Metastatic Breast Carcinoma in the Brain (tissue), 10 donors: Measurements from ENCODE around the gene TDP1.

- PRO-cap, 10 experiments: no peak in any of the 10 experiments
Measured at GRCh38 chr14:89910692-89911227, 43.8 kb downstream of the EFCAB11 start.

- PRO-cap, 10 experiments: peak in 10 of 10 experiments; most common plus-strand start chr14:89955927 (in 7); most common minus-strand start chr14:89956505 (in 9)
Measured at GRCh38 chr14:89955549-89956640, at the start of gene TDP1. Gene TDP1 (plus strand): TSS chr14:89955927.

- PRO-cap, 10 experiments: no peak in any of the 10 experiments
Measured at GRCh38 chr14:90330304-90330592, 1.5 kb downstream of the NRDE2 start.

DNA sequence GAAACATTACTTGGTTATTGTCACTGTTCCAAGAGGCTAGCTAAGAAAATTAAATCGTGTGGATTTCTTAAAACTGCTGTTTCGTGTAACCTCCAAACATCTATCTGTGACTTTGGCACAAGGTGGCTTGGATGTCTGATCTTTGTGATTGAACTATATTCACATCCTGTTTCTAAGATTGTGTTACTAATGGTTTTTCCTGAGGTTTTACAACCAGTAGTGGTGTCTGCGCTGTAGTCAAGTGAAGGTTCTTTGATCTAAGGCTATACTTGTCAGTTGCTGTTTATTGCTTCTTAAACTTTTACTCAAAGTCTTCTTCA lies 12.4 kb upstream of the CALM1 start:
- PRO-cap, 10 experiments: no peak in any of the 10 experiments

DNA sequence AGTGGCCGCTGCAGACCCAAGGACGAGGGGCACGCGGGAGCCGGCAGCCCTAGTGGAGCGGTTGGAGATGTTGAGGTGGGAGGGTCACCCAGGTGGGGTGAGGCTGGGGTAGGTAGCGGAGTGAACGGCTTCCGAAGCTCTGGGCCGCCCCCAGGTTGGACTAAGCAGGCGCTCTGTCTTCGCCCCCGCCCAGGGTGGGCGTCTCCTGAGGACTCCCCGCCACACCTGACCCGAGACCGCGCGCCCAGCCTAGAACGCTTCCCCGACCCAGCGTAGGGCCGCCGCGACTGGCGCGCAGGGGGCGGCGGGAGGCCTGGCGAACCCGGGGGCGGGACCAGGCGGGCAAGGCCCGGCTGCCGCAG lies 264 bp upstream of the CALM1 start:
- PRO-cap, 10 experiments: peak in 10 of 10 experiments; most common minus-strand start position 289 of the sequence (in 9)

DNA sequence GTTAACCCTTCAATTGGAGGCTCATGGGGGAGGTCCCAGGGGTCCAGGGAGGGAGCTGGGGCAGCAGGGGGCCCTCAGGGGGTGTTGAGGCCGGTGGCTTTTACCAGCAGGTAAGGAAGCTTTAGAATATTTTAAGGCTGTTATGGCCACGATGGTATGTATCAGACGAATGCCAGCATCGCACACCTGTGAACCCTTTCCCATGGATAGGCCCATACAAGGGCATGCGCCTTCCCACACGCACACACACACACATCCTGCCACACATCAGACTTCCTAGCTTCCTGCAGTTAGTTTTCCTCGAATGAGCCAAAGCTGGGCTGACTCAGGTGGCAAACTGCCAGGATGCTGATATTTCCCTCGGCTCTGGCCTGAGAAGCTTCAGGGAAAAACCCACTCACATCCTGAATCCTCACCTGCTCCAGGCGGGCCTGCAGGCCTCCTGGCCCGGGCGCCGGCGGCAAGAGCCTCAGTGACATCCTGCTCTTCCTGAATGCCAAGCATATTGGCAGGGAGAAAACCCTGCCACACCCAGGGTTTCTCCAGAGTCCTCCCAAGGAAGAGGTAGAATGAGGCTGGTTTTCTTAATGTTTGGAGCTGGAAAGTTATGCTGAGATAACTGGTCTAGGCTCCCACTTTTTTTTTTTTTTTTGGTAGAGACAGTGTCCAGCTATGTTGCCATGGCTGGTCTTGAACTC lies 22.4 kb downstream of the CALM1 start:
- PRO-cap, 10 experiments: no peak in any of the 10 experiments

DNA sequence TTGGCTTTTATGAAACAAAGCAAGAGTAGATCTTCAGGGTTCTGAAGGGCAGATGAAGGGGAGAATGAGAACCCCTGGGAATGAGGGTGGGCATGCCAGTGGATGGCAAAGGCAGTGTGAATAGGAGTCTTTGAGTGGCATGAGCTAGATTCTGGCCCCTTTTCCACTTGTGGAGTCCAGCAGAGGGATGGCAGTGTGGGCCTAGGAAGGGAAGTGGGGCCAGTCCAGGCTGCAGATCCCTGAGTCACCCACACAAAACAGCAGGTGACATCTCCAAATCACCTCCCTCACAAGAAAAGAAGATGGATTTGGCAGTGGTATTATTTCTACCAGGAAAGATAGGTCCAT lies 151.4 kb downstream of the TTC7B start:
- PRO-cap, 10 experiments: no peak in any of the 10 experiments

- PRO-cap, 10 experiments: no peak in any of the 10 experiments
Measured at GRCh38 chr14:90676776-90677310, 139.4 kb downstream of the TTC7B start.

- PRO-cap, 10 experiments: peak in 10 of 10 experiments; most common plus-strand start chr14:90828383 (in 4); most common minus-strand start chr14:90828189 (in 6)
Measured at GRCh38 chr14:90827973-90828508, 11.8 kb upstream of the TTC7B start.

DNA sequence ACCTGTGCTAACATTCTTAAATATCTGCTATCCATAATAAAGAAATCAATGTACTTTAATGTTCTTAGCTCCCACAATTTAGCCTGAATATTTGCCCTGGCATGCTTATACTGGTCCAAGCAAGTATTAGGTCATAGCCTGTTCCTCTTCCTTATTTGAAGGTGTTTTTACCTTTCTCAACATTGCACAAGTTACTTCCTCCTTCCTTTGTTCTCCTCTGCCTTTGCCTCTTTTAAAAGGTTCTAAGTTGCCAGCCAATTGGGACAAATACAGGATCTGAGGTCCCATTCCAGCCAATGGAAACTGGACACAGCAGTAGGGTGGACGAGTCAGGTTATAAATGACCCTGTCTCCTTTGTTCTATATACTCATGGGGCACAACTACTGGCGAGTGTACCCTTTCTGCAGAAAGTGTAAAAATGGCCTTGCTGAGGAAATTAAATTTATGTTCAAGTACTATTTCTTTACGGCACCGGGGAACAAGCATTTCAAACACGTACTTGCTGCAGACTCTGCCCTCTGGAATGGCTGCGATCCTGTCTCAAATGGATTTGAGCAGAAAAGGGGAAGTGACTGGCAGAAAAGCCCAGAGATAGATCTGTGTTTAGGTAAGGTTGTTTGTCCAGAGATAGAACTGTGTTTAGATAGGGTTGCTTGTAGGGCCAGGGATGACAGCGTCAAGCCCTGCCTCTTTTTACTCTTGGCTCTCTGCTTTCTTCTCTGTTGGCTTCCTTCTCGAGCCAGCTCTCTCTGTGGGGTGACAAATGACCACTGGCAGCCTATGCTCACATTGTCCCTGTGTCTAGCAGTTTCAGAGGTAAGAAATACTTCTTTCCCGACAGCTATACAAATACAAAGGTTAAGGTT lies 11.2 kb downstream of the DGLUCY start:
- PRO-cap, 10 experiments: peak in 3 of 10 experiments; most common plus-strand start position 365 of the sequence (in 2); most common minus-strand start position 526 of the sequence (in 2)

DNA sequence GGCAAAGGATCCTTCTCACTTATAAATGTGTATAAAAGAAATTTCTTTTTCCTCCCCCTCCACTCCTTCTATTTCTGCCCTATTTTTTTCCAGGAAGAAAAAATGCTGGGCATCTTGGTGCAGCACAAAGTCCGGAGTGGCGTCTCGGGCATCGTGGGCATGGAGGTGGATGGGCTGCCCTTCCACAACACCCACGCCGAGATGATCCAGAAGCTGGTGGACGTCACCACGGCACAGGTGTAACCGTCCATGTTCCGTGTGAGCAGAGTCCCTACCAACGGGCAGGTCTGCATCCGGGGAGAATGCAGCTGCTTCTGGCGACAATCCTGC lies 19.9 kb downstream of the GPR68 start:
- PRO-cap, 10 experiments: no peak in any of the 10 experiments

GRCh38 chr14:91228380-91229198 lies 15.9 kb downstream of the GPR68 start:
- PRO-cap, 10 experiments: no peak in any of the 10 experiments

DNA sequence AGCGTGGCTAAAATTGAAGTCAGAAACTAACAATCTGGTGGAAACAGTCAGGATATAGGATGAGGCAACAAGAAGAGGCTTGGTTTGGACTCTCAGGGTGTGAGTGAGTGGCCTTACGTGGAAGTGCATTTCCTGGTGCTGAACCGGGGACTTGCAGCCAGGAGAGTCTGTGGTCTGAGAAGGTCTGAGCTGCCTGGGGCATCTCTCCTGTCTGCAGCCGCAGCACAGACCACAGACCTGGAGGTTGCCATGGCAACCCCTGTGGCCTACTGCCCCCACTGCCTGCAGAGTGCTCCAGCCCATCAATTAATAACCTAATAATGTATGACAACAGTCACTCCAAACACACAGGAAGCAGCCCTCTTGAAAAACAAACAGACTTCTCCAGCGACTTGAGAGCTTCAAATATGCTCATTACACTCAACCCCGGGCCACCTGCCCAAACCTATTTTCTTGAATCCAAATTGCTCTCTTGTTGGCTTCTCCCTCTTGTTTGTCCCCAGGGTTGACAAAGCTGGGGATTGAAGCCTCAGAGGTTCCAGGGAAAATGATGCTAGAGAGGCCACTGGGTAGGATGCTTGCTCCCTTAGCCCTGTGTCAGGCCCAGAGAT lies 5.7 kb upstream of the GPR68 start:
- PRO-cap, 10 experiments: no peak in any of the 10 experiments

DNA sequence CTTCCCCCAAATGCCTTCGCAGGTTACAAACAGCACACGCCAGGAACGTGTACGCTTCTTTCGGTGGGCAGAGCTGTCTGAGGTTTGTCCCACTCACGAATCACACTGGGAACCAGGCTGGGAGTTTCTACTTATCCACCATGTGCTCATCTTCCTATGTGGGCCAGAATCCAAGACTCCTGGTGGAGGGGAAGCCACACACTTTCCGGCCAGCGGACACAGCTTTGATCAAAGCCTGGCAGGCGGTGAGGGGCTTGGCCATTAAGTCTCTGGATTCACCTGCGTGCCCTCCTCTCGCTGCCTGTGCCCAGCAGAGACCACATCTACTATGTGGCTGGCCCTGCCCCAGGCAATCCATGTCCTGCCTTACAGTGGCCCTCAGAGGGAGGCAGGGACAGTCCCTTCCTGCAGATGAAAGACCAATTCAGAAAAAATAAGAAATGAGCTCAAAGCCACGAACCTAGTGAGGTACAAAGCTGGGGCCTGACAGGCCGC lies 82.6 kb upstream of the GPR68 start:
- PRO-cap, 10 experiments: no peak in any of the 10 experiments

GRCh38 chr14:91349310-91350001 lies 68.2 kb downstream of the CCDC88C start:
- PRO-cap, 10 experiments: no peak in any of the 10 experiments

- PRO-cap, 10 experiments: no peak in any of the 10 experiments
Measured at GRCh38 chr14:91356092-91356911, 61.3 kb downstream of the CCDC88C start.

DNA sequence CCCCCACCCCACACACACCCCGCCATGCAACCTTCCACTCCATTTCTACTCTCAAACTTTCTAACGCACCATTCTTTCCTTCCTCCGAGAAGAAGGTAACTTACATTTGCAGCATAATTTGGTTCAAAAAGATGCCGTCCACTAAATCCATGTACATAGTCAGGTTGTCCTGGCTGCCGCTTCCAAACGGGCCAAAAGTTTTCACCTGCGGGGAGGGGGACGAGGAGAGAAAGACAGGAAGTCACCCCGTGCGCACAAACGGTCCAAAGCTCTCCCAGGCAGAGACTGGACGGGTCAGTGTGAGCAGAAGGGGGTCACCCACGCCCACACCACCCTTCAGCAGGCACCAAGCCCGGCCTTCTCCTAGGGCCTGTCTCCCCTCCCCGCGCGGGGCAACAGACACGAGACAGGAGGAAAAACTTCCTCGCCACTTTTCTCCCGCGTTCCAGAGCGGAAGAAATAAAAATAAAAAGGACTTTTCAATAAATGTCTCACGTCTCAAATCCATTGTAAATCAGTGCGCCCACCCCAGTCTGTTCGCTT lies 915 bp downstream of the CCDC88C start:
- PRO-cap, 10 experiments: peak in 4 of 10 experiments; most common plus-strand start position 292 of the sequence (in 2)

DNA sequence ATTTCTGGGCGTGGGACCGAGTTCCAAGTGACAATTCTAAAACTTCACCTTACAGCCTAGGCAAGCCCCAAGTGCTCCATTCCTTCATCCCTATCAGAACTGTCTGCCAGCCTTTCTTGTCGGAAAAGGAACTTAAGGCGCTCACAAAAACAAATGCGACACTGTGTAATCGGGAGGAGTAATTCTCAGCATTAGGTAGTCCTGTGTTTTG lies 759 bp upstream of the PPP4R3A start:
- PRO-cap, 10 experiments: peak in 7 of 10 experiments; most common minus-strand start position 101 of the sequence (in 7)

DNA sequence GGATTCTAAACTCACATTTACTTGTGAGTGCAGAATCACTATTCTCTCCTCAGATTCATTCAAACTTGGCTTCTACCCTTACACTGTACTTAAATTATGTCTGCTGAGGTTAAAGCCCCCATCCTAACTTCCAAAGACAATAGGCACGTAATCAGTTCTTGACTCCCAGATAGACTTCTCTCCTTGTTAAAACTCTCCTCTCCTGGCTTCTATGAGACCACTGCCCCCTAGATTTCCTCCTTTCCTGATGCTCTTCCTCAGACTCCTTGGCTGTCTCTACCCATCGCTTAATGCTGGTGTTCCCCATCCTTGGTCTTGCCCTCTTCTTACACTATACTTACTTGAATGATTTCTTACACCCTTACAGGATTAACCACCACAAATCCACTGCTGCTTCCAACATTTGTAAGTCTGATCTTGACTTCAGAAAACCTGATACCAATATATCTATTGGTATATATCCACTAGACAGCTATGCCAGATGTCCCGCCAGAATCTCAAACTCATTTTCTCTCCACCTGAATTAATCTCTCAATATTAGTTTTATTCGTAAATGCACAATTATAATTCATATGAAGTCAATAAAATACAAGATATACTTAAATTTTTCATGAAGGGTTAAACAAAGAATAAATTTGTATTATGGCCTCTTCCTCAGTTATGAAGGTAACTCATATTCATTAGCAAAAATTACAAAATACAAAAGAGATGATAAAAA lies 32.6 kb downstream of the TC2N start:
- PRO-cap, 10 experiments: no peak in any of the 10 experiments

DNA sequence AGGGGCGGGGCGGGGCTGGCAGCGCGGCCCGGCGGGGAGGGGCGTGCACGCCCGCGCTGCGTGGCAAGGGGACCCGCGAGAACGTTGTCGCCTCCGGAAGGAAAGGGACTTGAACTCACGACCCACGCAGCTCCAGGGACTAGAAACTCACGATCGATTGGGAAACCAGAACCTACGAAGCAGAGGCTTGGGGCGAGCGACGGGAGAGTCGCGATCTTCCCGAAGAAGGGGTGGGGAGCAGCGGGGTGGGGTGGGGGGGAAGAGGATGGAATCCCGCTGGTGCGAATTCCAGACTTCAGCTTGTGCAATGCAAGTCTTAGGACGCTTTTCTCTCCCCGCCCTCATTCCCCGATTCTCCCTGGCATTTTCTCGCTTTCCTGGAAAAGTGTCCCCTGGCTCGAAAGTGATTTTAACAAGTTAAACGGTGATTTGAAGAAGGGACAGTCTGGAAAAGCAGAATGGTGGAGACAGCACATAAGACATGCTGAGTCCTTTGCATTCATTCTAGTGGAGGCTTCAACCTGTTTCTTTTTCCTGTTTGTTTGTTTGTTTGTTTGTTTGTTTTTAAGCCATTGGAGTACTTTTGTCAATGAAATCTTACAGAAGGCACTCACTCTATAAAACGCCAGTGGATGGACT lies 384 bp upstream of the FBLN5 start:
- PRO-cap, 10 experiments: peak in 2 of 10 experiments; most common plus-strand start position 48 of the sequence (in 2)